ENCODE data around the genes PIPOX, MYO18A, TAOK1 and GIT1.

GRCh38 chr17:28811558-28811925 is 31.0 kb downstream of the FAM222B start:
- RRBS, result no CpG with 5 or more reads among the region's 3 CpGs

GRCh38 chr17:28882224-28882496 is 15.4 kb downstream of the FLOT2 start:
- RRBS, result no CpG with 5 or more reads among the region's 8 CpGs

DNA sequence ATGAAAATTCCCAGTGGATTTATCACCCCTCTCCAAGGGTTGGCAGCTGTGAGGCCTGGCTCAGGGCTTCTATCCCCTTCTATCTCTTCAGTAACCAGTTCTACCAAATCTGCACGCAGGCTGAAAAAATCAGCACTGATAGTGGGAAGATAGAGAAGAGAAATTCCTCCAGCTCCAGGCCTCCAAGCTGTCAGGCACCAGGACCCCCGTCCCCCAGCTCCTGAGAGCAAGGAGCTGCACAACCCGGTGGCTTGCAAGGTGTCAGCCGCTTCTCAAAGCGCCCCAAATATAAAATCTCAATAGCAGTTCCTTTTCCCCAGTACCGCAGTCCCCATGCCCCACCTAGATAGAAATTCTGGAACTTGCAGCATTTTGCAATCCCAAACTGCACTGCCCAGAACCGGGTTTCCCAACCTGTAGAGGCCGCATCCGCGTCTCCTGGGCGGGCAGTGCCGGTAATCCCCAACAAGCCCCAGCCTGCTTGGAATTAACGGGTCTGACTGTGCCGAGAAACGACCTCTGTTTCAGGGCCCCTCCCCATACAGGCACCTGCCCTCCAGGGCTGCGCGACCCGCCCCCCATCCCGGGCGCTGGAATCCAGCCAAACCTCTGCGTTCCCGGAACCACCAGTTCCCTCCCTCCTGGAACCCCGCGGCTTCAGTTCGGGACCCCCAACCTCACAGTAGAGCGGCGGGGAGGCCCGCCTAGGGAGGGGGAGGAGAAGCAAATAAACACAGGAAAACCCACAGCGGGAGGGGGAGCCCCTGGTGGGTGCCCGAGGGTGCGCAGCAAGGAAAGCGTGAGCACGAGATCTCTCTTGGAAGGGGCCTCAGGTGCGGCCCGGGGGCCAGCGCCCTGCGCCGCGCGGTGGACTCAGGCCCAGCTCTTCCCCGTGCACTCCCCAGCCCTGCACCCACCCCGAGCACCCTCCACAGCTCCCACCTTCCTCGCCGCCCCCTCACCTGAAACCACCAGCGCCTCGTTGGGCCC is 674 bp downstream of the FLOT2 start:
- RRBS, result 2% methylated on average over 6 of the region's 46 CpGs

- RRBS, result 0% methylated on average over 2 of the region's 31 CpGs
Observed at GRCh38 chr17:28952165-28952983, 1.1 kb upstream of the PHF12 start.

- RRBS, result no CpG with 5 or more reads among the region's 7 CpGs
Observed at GRCh38 chr17:29031932-29032449, 10.9 kb upstream of the PIPOX start.

DNA sequence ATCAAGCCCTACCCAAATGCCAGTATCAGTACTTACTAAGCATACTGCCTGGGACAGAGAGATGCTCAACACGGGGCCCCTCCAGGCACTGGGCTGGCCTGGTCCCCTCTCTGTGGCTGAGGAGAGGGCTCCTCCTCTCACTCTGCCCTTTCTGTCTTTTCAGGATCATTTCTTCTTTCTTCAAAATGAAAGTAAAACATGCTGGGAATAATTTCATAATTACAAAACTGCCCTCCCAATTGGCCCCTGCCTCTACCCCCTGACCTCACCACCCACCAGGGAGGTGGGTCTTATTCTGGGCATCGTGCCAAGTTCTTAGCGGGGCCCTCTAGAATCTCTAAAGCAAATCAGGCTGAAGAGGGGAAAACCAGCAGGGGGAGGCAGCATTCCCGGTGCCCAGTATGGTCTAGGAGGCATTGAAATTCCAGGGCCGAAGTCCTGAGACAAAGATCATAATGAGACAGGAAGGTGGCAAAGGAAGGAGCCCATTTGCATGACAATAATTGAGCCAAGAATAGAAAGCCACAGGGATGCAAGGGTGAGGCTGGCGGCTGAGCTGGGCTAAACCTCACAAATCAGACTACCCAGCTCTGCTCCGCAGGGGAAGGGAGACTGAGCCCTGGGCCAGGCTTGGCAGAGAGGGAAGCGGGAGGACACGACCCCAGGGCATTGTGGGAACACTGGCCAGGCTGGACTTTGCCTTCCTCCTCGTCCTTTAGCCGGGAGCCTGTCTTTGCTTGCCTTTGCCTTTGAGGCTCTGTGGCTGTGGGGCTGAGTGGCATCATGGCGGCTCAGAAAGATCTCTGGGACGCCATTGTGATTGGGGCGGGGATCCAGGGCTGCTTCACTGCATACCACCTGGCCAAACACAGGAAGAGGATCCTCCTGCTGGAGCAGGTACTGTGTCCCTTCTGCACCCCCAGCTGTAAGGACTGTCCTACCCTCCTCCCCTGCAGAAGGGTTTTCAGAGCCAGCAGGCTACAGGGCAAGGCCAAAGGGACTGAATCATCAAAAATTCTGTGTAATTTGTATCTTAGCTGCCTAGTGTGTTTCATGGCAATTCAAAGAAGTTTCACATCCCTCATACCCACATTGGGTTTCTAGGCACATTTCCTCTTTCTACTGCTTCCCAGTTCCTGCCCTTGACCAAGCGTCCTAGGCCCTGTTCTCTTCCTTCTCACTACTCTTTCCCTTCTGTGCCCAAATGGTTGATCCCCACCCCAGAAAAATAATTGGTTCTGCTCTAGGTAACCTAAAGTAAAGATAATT is at the start of gene PIPOX:
TSS of gene PIPOX (plus strand) at position 699 of the 1,269 bp plus-strand sequence.
- RRBS, result no CpG with 5 or more reads among the region's 15 CpGs

DNA sequence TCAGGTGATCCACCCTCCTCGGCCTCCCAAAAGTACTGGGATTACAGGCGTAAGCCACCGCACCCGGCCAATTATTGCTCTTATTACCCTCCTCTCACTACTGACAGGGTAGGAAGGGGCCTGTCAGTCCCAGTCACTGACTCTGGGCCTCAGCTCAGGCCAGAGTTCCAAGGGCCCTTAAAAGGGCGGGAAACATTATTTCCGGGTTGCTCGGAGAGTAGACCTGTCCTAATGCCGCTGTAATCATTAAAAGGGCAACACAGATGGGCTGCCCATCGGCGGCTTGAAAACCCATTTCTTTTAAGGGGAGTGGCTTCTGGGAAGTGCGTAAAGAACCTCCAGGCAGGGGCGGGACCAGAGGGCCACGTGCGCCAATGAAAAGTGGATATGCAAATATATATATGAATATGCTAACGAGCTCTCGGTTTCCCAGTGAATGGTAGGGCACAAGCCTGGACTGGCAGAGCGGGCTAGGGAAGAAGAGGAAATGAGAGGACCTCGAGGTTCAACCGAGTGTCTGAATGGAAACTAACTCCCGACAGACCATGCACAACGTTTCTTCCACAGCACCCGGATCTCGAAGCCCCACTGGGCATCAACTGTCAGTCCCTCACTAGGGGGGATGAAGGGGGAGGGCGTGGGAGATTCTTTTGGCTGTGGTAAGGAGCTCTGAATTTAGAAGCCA is 26.7 kb downstream of the PIPOX start:
- RRBS, result no CpG with 5 or more reads among the region's 24 CpGs

DNA sequence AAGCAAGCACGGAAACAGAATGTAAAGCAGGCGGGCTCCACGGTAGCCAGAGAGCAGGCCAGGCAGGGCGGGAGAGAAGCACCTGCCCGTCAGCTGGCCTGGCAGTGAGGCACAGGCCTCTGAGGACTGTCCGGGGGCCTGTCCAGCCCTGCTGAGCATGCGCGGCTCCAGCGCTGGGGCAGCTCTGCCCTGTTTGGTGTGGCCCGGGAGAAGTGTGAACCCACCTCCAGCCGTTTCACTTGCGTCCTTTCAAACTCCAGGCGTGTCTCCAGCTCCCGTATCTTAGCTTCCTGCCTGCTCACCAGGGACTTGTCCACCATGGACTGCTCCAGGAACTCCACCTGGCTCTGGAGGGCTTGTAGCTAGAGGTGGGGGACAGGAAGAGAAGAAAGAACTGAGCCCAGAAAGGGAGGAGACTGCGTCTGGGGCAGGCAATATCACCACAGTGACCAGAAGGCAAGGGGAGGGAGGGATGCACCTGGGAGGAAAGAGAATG is 46.8 kb downstream of the PIPOX start:
- RRBS, result 98% methylated on average over 5 of the region's 15 CpGs

- RRBS, result no CpG with 5 or more reads among the region's 10 CpGs
Observed at GRCh38 chr17:29131722-29132600, 48.2 kb downstream of the MYO18A start.

DNA sequence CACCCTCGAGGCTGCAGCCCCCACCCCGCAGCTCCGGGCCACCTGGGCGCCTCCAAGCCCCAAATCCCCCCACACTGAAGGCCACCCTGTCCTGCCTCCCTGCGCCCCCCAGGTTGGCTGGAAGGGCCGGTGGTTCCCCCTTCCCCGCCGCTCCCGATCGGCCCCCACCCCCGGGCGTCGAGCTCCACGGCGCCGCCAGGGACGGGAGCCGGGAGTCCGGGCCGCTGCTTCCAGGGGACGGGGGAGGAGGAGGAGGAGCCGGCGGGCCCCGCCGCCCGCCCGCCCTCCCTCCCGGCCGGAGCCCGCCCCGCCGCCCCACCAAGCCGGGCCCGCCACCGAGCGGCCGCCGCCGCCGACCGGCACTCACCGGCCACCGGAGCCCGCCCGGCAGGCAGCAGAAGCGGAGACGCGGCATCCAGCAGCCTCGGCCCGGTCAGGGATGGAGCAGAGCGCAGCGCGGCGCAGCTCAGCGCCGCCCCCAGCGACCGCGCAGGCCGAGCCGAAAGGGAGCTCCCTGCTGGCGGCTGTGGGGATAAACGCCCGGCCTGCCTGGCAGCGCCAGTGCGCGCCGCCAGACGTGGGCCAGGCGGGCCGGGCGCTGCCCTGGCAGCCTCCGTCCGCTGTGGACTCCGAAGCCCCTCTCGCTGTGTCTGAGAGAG is at the start of gene MYO18A:
TSS of gene MYO18A (minus strand) at position 453 of the 659 bp plus-strand sequence.
- RRBS, result 1% methylated on average over 39 of the region's 76 CpGs

DNA sequence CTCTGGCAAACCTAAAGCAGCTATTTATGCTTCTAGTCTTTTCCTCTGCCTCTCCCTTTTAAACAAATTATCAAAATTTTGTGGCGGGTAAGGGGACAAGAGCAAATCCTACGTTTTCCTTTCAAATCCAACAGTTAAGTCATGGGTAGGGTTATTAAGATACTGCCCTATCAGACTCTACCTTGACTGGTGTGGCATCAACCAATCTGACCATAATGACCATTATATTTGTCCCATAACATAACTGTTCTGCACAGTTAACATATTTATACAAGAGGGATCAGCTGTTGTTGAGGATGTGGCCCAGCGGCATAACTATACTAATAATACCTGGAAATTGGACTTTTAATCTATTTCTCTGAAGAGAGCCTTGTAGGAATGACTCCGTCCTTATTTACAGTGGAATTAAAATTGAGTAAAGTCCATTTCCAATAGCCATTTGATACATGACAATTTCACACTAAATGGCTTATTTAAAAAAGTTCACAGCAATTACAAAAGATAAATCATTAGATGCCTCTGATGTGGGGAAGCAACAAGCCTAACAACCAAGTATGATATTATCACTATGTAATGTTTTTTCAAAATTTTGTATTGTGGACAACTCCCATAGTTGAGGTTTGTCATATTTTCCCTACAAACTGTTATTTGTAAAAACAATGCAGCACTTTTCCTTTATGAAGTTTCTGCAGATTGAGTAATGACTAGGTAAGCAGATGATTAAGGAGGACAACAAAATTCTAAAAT is 13.6 kb downstream of the CRYBA1 start:
- RRBS, result no CpG with 5 or more reads among the region's 4 CpGs

- RRBS, result no CpG with 5 or more reads among the region's 13 CpGs
Observed at GRCh38 chr17:29263360-29264716, 17.2 kb downstream of the CRYBA1 start.

DNA sequence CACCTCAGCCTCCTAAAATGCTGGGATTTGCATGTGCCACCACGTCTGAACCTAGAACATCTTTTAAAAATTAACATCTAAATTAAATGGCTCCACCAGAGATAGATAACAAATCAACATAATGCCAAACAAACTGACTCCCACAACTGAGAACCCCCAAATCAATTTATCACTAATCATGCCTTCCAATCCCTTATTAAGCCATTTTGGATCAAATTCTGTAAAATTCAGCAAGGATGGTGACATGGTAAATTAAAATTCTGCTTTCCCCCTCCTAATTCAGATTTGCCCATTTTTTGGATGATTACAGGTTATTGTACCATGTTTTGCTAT is 16.7 kb downstream of the NUFIP2 start:
- RRBS, result no CpG with 5 or more reads among the region's 1 CpG

DNA sequence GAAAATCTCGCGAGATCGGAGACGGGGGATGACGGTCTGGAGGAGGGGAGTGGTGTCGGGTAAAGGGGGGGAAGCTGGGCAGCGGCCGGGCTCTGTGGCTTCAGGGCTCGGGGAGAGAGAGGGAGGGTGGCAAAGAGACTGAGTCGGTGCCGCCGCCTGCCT is at the start of gene TAOK1:
TSS of gene TAOK1 (plus strand) at position 77 of the 162 bp plus-strand sequence.
- RRBS, result under 1% methylated on average over 6 of the region's 12 CpGs

GRCh38 chr17:29546071-29547200 is 20.4 kb downstream of the ABHD15 start:
- RRBS, result no CpG with 5 or more reads among the region's 2 CpGs

DNA sequence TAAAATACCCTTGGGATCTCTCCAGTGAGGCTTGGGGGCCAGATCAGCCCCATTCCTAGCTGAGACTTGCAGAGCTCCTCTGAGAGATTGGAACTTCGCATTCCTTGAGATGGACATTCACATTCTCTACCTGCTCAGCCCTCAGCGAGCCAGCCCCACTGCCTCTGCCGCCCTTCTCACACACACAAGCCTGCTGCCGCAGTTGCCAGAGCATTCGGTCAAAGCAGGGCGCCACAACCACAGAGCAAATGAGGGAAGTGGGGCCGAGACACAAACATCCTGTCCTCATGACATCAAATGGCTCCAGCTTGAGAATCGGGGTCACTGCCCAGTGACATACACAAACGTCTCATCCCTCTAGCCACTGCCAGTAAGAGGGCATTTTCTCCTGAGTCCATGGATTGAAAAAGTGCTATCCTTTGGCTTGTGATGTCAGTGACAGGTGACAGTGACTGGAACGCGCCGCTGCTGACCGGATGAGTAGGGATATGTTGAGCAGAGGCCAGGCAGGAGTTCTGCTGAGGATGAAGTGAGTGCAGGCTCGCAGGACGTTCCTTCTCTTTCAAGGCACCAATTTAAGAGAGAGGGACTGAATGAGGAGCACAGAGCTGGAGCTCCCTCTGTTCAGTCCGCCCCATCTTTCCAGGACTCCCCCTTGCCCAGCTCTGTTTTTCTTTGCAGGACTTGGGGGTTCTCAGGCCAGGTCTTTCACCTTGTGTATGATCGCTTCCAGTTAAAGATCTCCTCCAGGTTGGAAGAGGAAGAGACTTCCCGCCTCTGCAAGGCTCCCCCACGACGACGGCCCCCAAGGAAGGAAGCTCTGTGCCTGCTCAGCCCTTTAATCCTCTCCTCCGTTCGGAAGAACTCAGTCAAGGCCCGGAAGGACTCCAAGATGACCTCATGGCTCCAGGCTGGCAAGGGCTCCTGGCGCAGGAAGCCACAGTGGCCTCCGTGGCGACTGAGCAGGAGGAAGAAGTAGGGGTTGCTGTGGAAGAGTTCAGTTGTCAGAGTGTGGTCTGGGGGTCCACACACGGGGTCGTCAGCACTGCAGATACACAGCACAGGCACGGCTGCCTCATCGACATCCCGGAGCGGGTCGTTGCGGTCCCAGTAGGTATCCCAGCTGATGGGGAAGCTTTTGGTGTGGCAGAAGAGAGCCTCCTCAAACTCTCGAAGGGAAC is 4.6 kb downstream of the ABHD15 start:
- RRBS, result no CpG with 5 or more reads among the region's 36 CpGs

GRCh38 chr17:29569315-29569608 is 761 bp downstream of the TP53I13 start:
- RRBS, result no CpG with 5 or more reads among the region's 5 CpGs

DNA sequence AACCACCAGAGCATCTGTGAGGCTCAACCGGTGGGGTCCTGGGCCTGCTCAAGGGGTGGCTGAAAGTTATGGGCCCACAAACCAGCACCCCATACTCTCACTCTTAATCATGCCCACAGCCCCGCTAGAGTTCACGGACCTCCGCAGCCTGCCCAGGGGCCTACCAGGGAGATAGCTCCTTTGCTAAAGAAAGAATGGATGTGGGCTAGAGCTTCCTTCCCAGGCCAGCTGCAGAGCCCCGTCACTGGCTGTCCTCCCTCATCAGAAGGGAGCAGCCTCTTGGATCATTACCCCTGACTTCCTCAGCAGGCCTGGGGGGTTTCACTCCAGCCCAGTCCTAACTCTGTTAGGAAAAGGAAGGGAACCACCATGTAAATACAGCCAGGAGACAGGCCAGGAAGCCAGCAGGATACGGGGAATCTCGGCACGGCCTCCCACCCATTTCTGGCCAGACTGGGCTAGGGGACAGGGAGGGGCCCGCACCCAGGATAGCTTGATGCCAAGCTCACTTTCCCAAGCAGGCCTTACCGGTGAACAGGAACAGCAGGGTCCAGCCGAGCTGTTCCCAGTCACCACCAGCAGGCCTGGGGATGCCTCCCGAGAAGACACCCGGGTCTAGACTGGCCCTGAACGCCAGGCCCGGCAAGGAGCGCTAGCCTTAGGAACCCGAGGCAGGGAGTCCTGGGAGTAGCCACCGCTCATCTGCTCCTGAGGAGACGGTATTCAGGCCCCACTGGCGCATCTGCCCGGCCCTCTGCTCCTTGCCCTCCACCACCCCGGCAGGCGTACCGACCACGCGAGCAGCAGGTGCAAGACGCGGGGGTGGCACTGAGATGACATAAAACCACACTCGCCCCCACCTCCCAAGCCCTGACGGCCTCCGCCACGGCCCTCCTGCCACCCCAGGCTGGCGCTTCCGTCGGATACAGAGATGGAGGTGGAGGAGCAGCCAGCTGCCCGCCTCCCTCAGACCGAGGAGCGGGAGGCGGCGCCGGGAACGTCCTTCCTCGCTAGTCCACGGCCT is 1.0 kb downstream of the GIT1 start:
- RRBS, result 3% methylated on average over 14 of the region's 44 CpGs

DNA sequence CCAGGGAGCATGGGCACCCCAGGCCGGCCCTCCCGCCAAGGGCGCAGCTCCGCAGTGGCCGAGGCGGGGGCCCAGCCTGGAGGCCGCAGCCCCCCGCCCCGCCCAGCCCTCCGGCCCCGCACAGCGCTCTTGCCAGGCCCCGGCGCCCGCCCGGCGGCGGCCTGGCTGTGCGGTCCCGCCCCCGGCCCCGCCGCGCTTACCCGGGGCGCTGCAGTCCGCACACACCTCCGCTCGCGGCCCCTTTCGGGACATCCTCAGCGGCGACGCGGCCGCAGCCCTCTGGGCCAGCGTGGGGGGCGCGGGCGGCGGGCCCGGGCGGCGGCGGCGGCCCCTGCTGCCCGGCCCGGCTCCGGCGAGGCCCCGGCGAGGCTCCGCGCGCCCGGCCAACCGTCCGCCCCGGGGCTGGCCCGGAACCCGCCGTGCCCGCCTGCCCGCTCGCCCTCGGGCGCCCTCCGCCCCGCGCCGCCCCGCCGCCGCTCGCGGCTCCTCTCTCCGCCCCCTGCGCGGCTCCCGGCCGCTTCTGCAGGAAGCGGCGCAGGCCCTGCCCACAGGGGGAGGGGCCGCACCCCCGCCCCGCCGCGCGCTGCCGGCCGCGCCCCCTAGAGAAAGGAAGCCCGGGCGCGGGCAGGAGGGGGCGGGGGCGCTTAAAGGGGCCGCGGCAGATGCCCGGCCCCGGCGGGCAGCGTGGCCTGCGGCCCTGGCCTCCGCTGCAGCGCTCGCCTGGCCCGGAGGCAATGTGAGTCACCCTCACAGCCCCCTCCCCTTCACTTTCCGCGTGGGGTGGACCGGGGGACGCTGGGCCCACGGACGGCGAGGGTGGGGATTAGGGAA is at the start of gene GIT1:
TSS of gene GIT1 (minus strand) at position 522 of the 831 bp plus-strand sequence.
- RRBS, result 1% methylated on average over 62 of the region's 115 CpGs

DNA sequence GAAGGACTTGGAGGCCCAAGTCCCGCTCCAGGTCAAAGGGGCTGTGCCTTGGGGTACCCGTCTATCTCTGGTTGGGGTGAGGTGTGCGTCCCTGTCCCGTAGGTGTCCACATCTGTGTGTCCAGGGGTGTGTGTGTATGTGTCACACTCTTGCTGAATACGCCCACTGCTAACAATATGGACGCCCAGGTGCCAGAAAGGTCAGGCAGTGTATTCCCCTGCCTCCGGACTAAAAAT is 428 bp upstream of the GIT1 start:
- RRBS, result no CpG with 5 or more reads among the region's 7 CpGs